Bronchial lymph node (tissue), 1 donor: Measurements from ENCODE around the gene ARAP2.

- PRO-cap = no peak
Observed at GRCh38 chr4:24218998-24219833, 329.4 kb upstream of the PPARGC1A start.

- PRO-cap = no peak
Observed at GRCh38 chr4:24659393-24660197, 75.2 kb upstream of the DHX15 start.

- PRO-cap = no peak
Observed at GRCh38 chr4:25095679-25096377, 64.4 kb downstream of the SEPSECS start.

GRCh38 chr4:25158673-25159248, 1.5 kb downstream of the SEPSECS start:
- PRO-cap = no peak

DNA sequence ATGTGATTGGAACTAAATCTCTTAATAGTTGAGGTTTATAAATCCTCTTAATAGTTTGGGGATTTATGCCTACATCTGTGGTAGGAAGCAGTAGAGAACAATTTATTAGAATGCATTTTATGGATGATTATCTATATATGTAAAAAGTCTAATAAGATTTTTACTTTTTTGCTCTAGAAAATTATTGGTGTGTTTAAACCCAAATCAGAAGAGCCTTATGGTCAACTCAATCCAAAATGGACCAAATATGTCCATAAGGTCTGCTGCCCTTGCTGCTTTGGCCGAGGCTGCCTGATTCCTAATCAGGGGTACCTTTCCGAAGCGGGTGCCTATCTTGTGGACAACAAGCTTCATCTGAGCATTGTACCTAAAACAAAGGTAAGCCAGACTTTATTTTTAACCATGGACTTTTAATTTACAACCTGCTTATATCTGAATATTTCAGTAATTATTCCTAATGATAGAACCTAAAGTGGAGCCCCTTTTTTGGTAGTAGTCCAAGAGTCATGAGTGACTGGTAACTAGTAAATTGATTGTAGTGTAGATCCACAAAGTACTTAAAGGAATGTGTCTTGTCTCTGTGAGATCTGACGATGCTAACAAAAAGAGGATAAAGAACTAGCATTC, 21.2 kb downstream of the PI4K2B start:
- PRO-cap = no peak

DNA sequence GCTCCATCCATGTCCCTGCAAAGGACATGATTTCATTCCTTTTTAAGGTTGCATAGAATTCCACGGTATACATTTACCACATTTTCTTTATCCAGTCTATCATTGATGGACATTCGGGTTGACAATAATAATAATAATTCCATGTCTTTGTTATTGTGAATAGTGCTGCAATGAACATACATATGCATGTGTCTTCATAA, 27.9 kb upstream of the ZCCHC4 start:
- PRO-cap = no peak

DNA sequence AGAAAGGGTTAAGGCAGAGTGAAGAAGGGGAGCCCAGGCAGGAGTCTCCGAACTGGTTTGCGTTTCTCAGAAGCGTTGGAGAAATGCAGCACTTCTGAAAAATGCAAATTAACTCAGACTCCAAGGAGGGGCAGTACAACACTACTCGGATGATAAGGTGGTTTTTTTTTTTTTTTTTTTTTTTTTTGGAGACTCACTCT, 67.2 kb downstream of the ANAPC4 start:
- PRO-cap = no peak

DNA sequence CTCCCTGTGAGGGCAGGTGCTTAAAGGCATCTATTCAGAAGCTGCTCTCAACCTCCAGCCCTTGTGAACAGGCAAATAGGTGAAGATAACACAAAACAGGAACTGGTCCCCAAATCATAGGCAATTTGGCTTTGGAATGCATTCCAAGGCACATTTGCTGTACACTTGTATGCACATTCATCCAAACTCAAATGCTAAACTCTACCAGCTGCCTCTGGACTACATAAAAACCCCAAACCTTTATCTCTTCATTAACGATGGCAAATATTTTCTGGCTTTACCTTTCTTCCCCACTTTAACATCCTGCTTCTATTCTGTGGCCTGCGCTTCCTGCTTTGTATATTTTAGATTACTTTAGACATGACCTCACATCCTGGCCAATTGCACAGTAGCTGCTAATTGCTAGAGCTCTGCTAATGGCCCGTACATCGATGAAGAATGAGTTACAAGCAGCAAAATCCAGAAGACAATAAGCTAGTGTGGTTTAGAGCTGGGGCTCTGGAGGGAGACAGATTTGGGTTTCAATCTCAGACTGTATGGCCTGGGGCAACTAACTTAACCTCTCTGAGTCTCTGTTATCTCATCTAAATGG, 3.2 kb downstream of the SEL1L3 start:
- PRO-cap = bidirectional peak, plus-strand start at position 441 of the sequence, minus-strand start at position 325 of the sequence

GRCh38 chr4:25872751-25873363, 10.1 kb upstream of the SEL1L3 start:
- PRO-cap = bidirectional peak, plus-strand start at chr4:25873055, minus-strand start at chr4:25872976

DNA sequence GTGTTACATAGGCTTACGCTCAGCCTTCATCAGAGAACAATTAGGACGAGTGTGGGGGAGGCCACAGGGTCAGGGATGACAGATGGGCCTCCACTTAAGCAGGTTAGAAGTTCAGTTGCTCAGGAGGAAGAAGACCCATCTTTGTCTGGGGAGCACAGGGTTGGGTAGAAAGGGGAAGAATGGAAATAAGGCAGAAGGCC, 118.7 kb downstream of the SMIM20 start:
- PRO-cap = no peak

DNA sequence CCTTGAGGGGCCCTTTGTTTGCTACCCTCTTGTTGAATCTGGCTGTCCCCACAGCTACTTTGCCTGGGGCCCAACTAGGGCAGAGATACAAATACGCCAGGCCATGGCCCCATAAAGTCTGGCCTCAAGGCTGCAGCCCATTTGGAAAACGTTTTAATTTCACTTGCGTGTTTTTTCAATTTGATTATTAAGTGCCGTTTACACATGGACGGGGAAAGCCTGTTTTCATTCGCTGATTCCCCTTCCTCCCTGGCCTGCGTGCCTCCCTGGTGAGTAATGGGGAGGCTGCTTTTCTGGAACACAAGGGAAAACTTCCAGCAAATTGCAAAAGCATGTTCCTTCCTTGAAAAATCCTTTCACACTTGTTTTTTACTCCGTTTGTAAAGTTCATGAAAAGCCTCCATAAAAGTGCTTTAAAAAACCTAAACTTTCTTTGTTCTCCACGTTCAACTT, 134.5 kb downstream of the SMIM20 start:
- PRO-cap = bidirectional peak, plus-strand start at position 333 of the sequence, minus-strand start at position 155 of the sequence

DNA sequence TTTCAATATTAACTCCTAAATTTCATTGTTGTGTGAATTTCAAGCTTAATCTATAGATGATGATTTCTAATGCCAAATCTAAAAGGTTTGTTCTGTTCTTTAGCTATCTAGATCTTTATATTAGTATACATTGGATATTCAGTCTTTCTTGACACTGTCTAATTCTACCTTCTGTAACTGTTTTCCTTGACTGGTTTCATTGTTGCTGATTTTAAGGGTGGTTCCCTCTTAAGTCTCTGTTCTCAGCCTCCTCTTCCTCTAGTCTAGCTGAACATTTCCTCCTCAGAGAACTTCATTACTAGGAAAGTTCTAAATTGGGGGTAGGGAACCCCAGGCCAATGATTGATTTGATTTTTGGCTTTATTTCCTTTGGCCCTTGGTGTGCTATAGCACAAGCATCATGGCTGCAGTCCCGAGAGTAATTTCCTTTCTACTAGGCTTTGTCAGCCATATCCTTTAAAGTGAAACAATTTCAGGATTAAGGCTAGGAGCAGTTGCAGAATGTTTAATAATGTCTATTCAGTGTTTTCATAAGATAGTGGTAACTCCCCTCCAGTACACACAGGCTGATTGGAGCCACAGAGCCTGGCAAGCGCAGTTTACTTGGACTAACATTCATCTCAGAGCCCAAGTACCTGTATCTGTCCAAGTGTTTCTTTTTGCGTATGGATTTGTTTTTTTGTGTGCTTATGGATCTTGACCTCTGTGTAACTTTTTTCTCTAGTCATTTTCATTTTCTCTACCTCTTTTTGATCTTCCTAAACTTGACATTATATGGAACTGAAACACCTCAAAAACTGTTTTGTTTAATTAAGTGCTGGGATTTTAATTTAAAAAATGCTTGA, 7.2 kb downstream of the STIM2 start:
- PRO-cap = no peak

GRCh38 chr4:26878781-26879199, 18.1 kb downstream of the STIM2 start:
- PRO-cap = no peak

GRCh38 chr4:27022535-27022917, 161.9 kb downstream of the STIM2 start:
- PRO-cap = no peak

DNA sequence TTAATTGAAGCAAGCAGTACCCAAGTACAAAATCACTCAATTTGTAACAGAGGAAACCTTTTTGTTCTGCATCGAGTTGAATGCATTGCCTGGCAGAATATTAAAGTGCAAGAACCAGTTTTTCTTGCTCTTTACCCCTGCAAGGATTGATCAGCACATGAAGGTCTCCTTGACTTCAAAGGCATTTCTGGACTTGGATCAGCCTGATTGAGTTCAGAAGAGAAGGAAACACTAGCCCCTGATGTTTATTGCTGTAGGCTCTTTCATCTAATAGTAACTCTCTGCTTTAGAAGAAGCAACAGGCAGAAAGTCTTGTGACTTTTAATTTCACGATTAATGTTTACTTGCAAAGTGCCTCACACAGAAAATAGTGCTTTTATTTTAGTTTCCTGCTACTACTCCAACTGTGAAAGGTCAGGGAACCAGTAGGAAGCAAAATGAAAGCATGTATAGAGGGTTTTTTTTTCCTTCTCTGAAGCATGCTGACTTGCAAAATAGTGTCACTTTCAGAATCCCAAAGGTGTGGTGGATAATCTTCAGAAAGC, 69.0 kb downstream of the PCDH7 start:
- PRO-cap = no peak

- PRO-cap = no peak
Observed at GRCh38 chr4:31021408-31021628, 301.1 kb downstream of the PCDH7 start.

DNA sequence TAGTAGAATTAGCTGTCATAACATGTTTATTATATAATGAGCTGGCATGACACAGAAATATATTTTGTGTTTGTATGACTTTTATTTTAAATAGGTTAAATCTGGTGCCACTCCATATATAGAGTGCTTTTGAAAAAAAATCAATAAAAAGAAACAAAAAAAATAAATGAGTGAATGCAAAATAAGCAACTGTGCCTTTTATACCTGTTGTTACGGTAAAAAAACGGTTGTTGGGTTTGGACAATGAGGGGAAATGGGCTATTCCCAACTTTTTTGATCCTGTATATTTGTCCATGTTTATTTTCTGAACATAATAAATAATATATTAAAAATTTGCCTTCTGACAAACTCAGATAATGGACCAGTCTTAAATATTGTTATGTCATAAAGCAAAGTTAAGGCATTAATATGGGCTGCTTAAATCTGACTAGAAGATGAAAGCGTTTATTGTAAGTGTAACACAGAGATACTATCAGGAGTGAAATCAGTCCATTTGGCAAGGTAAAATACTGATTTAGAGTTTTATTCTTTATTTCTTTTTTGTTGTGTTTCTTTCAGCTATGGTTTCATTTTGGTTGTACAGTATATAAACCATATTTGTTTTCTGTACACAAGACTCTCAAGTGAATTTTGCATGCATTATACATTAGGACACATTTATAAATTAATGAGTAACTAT, 425.3 kb downstream of the PCDH7 start:
- PRO-cap = no peak

DNA sequence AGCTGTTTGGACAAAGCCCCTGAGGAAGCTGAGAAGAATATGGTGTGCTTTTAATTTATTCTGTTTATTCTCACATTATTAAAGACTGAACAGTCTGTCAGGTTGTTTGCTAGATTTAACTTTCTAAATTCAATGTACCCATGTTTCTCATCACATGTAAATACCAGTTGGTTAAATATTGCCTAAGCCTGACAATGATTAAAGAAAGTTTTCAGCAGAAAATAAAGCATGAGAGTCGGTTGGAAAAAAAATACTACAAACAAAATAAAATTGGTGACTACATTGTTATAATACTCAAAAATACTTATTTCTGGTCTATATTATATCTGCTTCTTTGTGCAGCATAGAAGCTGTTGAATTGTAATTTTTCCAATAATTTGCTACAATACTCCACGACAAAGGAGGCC, 1974.7 kb downstream of the ARAP2 start:
- PRO-cap = no peak

DNA sequence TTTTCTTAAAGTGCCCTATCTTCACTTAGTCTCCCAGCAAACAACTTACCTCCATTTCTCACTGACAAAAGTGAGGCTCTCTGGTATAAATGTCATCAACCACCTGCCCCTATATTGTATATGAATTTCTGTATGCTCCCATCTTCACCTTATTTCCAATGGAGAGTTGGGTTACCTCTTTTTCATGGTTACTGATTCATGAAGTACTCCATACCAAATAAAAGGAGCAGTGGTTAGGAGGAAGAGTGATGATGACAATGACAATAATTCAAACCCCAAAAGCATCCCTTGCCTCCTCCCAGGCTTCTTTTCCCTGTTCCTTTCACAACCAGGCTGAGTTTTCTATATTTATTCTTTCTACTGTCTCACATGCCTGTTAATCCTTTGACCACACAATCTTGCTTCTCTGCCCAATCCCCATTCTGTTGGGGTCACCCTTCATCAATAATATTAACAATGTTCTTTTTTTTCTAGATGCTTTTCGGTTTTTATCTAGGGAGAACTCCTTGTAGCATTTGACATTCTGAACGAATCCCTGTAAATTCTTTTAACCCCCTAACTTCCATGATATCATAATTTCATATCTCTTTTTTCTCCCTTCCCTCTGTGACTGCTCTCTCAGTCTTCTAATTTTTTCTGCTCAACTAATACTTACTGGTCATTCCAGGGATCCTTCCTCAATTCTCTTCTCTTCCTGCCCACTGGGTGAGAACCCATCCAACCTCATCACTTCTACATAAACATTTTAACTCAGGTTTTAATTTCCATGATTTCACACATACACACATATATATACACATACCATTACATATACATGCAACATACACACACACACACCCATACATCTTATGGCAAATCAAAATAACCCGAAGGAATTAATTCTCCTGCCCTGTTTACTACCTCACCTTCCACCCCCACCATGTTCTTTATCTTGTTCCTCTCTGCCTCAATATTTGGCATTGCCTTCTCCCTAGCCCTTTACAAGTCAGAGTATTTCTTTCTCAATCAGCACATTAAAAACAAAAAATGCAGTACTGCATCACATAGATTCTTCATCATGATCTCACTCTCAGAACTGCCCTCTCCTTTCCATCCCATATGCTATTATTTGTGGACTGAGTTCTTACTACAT, 114.9 kb downstream of the ARAP2 start:
- PRO-cap = no peak

- PRO-cap = bidirectional peak, plus-strand start at chr4:36244560, minus-strand start at chr4:36244514; bidirectional peak, plus-strand start at chr4:36244627, minus-strand start at chr4:36244613; unidirectional peak, minus-strand start at chr4:36244677; unidirectional peak, minus-strand start at chr4:36244868; unidirectional peak, minus-strand start at chr4:36244933
Observed at GRCh38 chr4:36244237-36245193, at the start of gene ARAP2. TSS of gene ARAP2 (minus strand) at chr4:36244514.